Choroid plexus epithelial cell (primary cell): ENCODE results near the gene PRKAA1.

DNA sequence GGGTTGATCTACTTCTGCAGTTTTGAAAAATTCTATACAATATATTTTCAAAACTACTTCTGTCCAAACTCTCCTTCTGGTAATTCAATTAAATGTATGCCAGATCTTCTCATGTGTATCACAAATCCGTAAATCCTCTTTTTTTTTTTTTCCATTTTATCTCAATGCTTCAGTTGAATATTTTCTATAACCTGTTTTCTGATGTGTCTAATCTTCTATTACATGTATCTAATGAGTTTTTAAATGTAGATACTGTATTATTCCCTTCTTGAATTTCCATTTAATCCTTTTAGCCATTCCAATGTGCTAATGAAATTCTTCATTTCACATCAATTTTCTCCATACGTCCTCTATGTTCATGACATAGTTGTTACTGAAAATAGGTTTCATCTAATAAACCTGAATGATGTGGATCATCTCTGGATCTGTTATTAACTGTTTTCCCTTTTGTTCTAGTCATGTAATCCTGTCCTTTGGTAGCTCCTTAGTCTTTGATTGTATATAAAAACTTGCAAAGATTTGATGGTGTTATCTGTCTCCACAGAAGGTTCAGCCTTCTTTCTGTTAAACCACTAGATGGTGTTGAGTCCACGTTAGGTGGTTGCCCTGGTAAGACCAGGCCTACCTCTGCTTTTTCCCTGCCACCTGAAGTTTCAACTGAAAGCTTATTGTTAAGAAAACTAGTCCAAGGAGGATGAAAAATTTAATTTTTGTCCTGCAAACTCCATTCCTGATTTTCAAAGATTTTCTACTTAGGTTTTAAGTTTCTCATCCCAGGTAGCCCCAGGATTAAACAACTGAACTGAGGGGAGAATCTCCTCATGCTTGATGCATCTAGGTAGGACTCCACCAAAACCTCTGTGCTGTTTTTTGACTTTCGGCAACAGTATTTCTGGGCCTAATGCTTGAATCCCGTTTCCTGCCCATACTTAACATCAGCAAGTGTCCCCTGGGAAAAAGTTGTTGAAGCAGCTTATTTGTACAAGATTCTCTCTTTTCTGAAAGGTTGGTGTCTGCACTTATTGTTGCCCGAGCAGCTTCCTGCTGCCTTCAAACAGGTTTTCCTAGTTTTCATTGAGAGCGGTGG lies 68.6 kb downstream of the RICTOR start:
- RRBS, result no CpG with 5 or more reads among the region's 7 CpGs

- RRBS, result no CpG with 5 or more reads among the region's 4 CpGs
Observed at GRCh38 chr5:39069524-39070200, 4.5 kb downstream of the RICTOR start.

DNA sequence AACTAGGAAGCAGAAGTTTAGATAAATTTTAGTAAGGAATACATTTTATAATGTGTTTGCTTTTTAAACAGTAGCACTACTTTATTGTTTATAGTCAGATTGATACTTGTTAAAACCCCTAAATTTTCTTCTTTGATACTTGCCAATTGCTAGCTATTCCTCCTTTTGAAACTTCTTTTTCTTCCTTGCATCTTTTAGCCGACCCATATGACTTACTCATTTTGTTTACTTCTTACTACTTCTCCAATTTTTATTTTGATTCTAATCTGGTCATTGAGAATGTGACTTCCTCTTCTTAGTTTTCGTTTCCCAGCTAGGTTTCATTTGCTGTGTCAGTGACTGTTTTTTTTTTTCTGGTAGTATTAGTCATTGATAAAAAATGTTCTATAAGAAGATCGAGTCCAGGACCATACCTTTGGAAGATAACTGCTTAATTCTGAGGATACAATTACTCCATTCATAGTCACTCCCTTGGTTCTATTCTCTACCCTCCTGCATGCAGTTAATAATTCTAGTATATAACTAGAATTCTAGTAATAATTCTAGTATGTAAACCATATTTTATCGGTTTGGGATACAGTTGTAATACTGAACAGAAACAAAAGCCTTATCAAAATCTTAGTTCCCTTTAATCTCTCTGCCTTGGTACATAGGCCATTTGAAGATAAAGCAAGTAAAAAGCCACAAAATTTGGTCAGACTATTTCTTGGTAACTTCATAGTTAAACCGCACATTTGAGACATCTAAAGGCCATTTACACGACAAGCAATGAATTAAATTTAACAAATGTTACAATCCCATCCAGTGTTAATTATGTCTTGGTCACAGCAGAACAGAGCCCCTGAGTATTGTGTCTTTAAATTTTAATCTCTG lies 2.9 kb upstream of the RICTOR start:
- RRBS, result no CpG with 5 or more reads among the region's 6 CpGs

GRCh38 chr5:39190636-39191104 lies 28.7 kb downstream of the FYB1 start:
- RRBS, result no CpG with 5 or more reads among the region's 3 CpGs

- RRBS, result no CpG with 5 or more reads among the region's 10 CpGs
Observed at GRCh38 chr5:39208346-39208880, 10.9 kb downstream of the FYB1 start.

DNA sequence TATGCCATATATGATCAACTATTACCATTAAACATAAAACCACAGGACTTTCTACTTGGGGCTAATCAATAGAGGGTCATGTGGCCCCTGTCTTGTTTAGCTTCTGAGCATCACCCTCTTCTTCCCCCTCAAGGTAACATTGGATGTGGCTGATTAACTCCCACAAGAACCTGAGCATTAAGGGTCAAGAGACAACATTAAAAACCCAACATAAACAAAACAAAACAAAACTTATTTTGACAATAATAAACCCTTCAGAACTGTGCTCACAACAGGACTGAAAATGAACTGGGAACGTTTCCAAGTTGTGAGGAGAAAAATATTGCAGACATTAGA lies 7.6 kb upstream of the C9 start:
- RRBS, result no CpG with 5 or more reads among the region's 1 CpG

GRCh38 chr5:39419861-39420357 lies 4.9 kb downstream of the DAB2 start:
- RRBS, result no CpG with 5 or more reads among the region's 1 CpG

DNA sequence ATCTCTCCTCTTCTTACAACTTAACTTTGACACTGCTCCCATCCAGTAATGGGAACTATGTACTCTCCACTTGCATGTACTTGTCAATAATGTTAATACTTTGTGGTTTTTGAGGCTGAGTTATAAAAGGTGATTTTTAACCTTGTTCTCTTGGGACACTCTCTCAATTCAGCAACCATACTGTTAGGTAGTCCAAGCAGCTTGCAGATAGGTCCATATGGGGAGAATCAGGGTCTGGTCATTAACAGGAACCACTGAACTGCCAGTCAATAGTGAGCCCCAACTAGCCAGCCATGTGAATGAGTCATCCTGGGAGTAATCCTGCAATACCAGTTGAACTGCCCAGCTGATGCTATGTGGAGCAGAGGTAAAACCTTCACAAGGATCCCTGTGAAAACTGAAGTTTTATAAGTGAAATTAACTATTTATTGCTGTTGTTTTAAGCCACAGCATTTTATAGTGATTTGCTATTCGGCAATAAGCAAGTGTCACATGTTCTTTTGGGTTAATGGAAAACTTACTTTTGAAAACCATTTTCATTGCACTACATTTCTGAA lies 199.7 kb upstream of the DAB2 start:
- RRBS, result no CpG with 5 or more reads among the region's 1 CpG

GRCh38 chr5:40541606-40541929 lies 138.1 kb upstream of the PTGER4 start:
- RRBS, result no CpG with 5 or more reads among the region's 12 CpGs

DNA sequence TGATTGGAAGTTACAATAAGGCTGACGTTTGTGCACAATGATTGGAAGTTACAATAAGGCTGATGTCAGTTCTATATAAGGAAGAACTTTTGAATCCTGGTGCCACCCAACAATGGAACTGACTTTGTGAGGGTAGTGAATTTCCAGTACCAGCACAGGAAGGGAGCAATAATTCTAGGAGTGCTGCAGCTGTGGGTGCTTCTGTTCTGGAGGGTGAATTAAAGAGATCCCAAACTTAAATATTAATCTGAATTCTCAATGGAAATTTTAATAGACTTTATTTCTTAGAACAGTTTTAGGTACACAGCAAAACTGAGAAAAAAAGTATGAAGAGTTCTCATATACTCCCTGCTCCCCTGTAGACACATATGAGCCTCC lies 95.5 kb upstream of the PTGER4 start:
- RRBS, result no CpG with 5 or more reads among the region's 1 CpG

DNA sequence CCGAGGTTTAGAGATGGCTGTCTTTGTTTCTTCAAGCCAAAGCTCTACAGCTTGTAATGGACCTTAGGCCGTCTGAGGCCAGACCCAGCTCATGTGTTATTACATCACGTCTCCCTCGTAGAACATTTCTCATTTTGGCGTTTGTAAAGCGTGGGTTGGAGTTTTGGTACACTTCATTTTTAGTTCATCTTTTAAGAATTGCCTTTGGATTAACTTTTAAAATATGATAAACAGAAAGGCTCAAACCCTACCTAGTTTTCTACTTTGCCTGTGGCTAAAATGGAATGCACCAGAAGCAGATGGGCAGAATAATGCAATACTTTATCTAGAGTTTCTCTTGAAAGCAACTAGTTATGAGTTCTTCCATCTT lies 3.0 kb downstream of the PTGER4 start:
- RRBS, result no CpG with 5 or more reads among the region's 6 CpGs

- RRBS, result no CpG with 5 or more reads among the region's 1 CpG
Observed at GRCh38 chr5:40686497-40686953, 6.8 kb downstream of the PTGER4 start.

DNA sequence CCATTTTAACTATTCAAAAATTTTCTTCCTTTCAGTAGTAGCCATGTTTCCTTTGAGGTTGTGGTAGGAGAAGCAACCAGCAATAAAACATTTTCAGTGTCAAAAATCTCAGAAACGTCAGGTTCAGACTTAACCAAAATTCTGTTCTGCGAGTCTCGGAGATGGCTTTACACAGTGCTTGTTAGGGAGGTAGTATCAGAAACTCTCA lies 8.3 kb downstream of the PTGER4 start:
- RRBS, result no CpG with 5 or more reads among the region's 3 CpGs

- RRBS, result no CpG with 5 or more reads among the region's 8 CpGs
Observed at GRCh38 chr5:40754994-40755316, 806 bp downstream of the TTC33 start.

- RRBS, result no CpG with 5 or more reads among the region's 79 CpGs
Observed at GRCh38 chr5:40797992-40799199, at the start of gene PRKAA1. TSS of gene PRKAA1 (minus strand) at chr5:40798374.

DNA sequence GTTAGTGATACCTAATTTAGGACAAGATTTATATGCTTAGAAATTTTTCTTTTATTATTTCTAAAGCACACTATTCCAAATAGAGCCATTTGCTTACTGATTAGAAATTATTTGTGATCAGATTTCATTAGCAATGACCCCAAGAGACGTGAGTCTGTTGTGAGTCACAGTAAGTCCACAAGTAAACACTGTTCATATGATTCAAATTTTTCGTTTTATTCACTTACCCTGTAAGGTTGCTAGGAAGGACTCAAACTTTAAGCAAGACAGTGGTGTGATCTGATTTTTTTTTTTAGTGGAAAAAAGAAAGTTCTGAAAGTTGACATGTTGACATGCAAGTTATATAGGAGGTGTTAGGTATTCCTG lies 1.2 kb downstream of the CARD6 start:
- RRBS, result no CpG with 5 or more reads among the region's 2 CpGs

- RRBS, result no CpG with 5 or more reads among the region's 7 CpGs
Observed at GRCh38 chr5:40957868-40958388, 48.6 kb downstream of the C7 start.

GRCh38 chr5:41286237-41286575 lies 72.9 kb upstream of the C6 start:
- RRBS, result no CpG with 5 or more reads among the region's 2 CpGs

DNA sequence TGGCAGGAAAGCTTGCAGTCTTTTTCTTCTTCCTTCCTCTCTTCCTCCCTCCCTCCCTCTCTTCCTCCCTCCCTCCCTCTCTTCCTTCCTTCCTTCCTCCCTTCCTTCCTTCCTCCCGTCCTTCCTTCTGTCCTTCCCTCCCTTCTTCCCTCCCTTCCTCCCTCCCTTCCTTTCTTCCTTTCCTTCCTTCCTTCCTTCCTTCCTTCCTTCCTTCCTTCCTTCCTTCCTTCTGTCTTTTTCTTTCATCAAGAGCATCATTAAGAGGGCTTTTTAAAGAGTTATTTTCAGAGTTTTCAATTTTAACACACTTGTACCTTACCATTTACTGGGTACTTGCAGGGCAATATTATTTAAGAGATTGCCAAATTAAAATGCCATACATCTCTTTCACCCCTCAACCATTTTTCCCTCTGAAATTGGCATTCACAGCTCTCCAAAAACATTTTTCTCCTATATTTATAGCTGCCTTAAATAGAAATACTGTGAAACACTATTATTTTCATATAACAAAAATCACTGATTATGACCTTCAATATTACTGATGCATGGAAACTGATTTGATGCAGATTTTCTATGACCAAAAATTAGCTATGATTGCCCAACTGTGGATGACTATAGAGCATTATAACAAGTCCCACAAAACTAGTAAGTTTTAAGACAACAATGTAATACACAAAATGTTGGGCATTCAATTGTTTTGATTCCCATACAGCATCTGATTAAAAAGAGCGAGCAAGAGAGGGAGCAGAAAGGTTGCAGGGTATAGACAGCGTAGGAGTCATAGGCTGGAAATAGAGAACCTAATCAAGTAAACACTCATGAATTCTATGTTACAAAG lies 99.4 kb upstream of the C6 start:
- RRBS, result no CpG with 5 or more reads among the region's 3 CpGs